Metanephros (tissue), 2 donors: Measurements from ENCODE around the genes COL5A1, PPP1R26, KCNT1 and CAMSAP1.

DNA sequence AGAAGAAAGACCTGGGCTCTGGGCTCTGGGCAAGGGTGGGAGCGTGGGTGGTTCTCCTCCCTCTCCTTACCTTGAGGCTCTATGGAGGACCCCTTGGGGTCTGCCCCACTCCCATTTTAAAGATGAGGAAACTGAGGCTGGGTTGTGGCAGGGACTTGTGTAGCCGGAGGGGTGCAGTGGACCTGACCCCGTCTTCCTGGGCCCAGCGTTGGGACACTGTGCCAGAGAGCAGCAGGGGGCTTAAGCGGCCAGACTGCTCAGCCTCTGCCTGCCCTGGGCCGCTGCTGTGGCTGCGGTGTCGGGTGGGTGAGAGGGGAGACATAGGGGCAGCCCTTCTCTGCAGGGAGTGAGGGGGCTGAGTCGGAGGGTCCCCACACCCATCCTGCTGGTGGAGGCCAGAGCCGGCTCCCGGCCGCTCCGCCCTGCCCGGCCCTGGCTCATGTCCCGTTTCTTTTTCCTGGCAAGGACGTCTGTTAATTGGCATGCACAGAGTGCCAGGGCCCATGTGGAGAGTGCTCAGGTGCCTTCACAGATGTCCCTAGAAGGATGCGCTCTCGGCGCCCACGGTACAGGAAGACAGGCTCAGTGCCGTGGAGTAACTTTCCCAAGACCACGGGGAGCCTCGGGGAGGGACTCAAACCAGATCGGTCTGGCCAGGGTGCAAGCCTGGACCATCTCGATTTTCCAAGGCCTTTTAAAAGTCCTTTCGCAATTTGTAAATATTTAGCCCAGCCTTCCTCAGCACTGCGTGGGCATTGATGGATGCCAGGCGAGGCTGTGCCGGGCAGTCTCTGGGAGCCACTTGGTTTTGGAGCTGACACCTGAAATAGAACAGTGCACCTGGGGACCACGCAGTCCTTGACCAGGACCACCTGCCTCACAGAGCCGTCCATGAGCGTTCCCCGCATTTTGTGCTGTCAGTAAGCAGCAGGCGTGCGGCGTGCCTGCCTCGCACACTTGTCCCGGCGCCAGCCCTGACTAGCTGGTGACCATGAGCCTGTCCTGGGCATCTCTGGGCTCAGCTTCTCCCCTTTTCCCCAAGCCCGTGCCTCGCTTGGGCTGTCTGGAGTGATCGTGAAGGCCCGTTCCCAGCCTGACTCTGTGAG, 60.9 kb downstream of the RXRA start:
- RAMPAGE, long total RNA = no peak

GRCh38 chr9:134408787-134409774, 82.8 kb downstream of the RXRA start:
- RAMPAGE, long total RNA = no peak

DNA sequence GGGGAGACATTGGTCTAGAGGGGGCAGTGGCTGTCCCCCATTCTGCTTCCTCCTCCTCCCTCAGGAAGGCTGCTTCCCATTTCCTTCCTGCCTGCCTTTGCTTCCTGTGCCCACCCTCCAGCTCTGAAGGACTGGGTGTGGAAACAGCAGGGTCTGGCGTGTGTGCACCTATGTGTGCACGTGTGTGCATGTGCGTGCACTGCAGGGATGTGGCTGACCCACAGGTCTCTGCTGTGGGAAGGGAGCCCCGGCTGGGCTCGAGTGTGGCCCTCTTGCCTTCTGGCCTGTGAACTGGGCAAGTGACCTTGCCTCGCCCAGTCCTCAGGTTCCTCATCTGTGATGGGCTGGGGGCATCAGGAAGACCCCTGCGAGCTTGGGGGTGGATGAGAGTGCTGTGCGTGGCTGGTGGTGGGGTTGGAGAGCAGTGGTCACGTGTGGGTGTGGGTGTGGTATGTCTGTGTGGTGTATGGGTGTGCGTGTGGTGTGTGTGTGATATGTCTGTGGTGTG, 86.6 kb downstream of the RXRA start:
- RAMPAGE, long total RNA = no peak

GRCh38 chr9:134422006-134422464, 95.8 kb downstream of the RXRA start:
- RAMPAGE, long total RNA = no peak

DNA sequence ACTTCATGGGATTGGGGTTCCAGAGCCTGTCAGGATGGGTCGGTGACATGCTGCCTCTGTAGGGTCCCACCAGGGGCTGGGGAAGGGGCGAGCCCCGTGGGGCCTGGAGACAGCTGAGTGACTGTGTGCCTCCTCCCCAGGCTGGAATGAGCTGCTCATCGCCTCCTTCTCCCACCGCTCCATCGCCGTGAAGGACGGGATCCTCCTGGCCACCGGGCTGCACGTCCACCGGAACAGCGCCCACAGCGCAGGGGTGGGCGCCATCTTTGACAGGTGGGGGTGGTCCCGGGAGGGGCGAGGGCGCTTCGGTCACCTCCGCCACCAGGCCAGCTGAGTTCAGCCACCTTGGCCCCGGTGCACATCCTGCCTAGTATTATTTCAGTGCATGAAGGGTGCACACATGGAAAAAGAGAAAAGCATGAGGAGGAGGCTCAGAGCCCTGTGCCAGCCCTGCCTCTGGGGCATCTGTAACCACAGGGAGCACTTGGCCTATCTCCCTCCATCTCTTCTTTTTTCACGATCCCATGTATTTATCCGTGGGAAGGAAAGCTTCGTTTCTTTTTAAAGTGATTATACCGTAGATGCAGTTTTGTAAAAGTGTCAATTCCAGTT, 102.8 kb downstream of the RXRA start:
- RAMPAGE, long total RNA = no peak

DNA sequence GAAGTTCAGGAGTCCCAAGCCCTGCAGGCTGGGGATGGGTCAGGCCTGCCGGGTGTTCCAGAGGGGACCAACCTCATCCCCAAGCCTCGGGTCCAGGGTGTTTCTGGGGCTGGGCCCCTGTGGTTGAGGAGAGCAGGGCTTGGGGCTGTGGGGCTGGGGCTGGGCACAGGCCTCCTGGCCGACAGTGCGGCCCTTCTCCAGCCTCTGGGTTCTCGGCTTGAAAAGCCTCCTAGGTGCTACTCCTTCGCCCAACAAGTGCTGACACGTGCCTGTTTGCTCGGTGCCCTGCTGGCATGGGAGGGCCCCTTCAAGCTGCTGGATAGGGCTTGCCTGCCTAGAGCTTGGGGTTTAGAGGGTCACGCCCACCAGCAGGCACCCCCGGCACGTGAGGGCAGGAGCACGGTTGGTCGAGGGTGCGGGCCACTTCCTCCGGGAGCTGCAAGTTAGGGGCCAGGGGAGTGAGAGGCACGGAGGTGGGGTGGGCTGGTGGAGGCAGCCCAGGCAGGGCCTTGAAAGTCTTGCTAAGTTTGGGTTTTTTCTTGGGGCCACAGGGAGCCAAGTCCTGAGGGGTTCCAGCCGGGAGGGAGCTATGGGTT, 106.2 kb downstream of the RXRA start:
- RAMPAGE, long total RNA = no peak

DNA sequence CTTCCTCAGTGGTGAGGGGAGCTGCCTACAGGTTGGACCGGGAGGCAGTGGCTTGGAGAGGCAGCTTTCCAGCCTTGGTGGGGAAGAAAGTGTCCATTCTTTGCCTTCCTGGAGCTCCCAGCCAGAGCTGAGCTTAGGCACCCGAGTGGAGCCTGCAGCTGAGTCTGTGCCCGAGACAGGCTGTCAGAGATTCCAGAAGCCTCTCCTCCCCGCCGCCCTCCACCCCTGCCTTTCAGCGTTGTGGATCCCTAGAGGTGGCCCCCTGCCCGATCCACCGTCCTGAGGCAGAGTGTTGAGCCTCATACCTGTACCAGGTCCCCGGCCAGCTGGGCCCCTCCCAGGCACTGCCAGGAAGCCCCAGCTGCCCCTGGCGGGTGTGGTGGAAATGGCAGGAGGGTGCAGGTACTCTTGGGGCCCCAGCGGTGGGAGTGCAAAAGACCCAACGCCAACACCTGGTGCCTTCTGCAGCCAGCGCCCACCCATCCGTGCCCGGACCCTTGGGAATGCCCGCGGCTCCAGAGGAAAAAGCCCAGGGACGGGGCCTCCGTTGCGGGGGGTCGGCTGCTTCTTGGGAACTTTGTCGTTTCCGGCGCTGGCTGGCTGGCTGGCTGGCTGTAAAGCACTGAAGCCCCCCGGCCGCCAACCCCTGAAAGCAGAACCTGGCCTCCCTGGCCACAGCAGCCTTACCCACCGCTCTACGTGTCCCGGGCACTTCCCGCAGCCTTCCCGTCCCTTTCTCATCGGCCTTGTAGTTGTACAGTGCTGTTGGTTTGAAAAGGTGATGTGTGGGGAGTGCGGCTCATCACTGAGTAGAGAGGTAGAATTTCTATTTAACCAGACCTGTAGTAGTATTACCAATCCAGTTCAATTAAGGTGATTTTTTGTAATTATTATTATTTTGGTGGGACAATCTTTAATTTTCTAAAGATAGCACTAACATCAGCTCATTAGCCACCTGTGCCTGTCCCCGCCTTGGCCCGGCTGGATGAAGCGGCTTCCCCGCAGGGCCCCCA, 112.3 kb downstream of the RXRA start:
- RAMPAGE, long total RNA = no peak

DNA sequence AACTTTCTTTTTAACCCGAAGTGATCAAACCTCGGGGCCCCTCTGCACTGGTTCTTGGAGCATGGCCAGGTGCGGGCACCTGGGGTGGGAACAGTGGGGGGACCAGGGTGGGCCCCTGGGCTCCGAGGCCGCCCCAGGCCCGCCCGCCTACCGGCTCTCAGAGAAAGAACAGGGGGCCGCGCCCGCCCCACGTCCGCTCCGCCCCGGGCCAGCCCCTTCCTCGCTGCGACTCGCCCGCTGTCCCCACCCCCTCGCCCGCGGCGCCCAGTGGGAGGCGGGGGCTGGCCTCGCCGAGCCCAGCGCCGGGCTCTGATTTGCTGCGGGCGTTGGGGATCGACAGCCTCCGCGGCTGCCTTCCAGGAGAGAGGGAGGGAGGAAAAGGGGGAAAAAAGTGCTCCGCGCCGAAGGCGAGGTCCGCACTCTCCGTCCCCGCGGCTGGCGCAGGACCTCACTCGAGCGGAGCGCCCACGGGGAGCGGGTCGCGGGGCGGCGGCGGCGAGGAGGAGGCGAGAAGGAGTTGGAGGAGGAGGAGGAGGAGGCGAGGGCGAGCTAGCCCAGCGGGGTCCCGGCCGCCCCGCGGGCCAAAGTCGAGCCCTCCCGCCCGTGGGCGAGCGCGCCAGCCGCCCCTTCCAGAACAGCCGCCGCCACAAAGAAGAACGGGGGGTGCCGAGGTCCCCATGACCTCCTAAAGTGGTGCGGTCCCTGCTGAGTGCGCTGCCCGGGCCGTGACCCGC, at the start of gene COL5A1:
Gene COL5A1 (plus strand): TSS at position 413 of the 734 bp plus-strand sequence.
- RAMPAGE, long total RNA = no peak

- RAMPAGE, long total RNA = no peak
Observed at GRCh38 chr9:134944417-134944991, 26.8 kb upstream of the FCN1 start.

DNA sequence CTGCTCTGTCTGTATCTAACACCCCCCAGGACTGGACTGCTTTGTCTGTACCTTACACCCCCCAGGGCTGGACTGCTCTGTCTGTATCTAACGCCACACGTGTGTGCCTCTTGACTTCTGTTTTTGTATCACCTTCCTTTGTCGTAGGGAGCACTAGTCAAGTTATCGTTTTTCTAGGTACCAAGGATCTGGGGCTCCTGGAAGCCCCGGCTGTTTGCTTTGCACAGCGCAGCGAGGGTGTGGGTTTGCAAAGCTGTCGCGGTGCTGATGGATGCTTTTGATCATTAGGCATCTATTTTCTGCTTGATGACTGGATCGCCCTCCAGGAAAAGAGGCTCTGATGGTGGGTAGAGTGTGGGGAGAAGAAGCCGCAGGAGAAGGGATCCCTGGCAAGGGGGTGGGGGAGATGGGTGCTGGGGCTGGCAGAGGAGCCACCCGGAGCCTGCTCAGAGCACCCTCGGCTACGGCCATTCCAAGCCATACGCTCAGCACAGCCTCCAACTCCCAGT, 21.7 kb downstream of the OLFM1 start:
- RAMPAGE, long total RNA = no peak

DNA sequence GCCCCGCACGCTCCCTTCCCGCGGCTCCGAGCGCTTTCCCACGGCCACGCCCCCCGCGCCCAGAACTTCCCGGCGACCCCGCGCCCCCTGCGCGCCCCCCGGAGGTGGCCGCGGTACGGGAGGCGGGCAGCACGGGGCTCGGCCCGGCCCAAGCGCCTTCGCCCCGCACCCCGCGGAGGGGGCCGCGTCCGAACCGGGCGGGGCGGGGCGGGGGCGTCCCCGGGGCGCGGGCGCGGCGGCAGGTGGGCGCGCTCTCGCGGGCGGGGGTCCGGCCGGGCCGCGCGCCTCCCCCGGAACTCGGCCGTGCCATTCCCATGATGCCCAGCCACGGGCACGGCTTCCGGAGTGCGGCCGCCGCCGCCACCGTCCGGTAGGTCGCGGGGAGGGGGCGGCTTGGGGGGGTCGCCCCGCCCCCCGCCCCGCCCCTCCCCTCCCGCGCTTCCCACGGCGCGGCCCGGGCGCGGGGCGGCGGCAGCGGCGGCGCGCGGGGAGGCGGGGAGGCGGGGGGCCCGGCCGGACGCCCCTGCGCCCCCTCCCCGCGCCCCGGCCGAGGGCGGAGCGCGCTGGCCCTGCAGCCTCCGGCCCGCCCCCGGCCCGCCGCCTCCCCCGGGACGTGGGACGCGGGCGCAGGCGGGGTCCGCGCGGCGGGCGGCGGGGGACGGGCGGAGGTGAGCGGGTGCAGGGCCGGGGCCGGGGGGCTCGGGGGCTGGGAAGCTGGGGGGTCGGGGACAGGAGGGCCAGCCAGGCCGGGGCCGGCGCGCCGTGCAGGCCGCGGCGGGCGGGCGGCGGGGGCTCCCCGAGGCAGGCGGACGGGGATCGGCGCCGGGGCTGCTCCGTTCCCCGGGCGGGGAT, at the start of gene PPP1R26:
Gene PPP1R26 (plus strand): TSS at position 428 of the 852 bp plus-strand sequence.
- RAMPAGE, long total RNA = no peak

DNA sequence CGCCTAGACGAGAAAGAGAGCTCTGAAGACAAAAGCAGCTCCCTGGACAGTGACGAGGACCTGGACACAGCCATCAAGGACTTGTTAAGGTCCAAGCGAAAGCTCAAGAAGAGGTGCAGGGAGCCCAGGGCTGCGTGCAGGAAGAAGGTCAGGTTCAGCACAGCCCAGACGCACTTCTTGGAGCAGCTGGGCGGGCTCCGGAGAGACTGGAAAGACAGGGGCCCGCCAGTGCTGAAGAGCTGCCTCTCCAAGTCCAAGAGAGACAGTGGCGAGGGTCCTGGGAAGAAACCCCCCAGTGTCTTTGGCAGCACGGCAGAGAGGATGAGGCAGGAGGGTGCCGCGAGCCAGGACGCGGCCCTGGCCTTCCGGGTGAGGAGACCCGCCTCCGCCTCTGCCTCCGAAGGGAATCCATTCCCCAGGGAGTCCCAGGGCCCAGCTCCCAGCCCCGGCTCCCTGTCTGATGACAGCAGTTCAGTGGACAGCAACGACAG, 7.0 kb downstream of the PPP1R26 start:
- RAMPAGE, long total RNA = no peak

DNA sequence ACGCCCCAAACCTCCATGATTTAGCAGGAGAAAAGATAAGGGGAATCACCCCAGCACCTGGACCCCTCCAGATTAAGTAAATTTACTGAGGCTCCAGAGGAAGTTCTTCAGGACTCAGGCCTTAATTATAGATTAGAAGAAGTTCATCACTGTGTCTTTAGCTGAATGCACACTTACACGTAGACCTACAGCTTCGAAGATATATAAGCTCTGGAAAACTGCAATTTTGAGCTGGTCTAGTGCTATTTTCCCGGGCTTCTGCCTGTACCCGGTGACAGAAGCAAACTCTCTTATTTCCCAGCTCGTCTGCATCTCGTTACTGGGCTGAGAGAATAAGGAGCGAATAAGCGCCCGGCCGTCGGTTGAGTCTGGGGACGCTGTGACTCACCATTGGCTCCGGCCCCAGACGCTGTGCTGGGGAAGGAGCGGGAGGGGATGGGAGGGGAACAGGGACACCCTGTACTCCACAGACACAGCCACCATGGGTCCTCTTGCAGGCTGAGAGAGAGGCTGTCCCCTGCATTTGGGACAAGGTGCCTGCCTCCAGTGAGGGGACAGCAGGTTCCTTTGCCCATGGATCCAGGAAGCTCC, 470 bp upstream of the LCN9 start:
- RAMPAGE, long total RNA = no peak

DNA sequence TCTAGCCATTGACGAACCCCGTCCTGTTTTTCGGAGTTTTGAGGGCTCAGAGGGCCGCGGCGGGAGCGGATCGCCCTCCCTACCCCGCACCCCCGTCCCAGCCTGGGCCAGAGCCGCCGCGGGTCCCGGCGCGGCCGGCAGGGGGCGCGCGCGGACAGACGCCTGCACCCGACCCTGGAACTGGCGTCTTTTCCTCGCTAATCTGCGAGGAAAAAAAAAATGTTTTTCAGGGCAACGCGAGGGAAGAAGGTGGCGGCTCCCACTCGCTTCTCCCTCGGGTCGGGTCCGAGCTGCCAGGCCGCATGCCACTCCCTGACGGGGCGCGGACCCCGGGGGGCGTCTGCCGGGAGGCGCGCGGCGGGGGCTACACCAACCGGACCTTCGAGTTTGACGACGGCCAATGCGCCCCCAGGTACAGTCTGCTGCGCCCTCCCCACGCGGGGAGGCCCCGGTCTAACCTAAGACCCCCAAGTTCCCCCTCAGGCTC, at the start of gene KCNT1:
Gene KCNT1 (plus strand): TSS at position 229 of the 487 bp plus-strand sequence.
- RAMPAGE, long total RNA = no peak

DNA sequence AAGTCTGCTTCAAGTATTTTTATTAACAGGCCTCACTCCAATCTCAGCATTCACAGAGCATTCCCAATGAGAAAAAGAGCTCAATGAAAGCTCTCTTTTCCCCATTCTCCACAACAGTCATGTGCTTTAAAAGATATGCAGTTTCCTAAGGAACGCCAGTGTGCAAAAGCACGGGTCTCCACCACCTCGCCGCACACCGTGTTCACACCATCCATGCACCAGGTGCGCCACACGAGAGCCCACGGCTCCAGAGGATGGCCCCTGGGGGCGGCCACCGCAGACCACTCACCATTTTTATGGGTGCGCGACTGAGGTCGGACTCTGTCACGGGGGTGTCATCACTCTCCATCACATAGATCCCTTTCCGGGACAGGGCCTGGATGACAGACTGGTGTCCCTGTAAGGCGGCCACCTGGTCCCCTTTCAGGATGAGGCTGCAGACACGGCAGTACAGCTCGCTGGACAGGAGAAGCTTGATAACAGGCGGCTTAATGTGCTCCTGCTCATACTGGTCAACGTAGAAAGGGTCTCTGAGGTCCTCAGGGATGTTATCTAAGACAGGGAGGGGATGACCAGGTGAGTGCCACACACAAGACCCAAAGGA, 24.7 kb downstream of the CAMSAP1 start:
- RAMPAGE, long total RNA = no peak

DNA sequence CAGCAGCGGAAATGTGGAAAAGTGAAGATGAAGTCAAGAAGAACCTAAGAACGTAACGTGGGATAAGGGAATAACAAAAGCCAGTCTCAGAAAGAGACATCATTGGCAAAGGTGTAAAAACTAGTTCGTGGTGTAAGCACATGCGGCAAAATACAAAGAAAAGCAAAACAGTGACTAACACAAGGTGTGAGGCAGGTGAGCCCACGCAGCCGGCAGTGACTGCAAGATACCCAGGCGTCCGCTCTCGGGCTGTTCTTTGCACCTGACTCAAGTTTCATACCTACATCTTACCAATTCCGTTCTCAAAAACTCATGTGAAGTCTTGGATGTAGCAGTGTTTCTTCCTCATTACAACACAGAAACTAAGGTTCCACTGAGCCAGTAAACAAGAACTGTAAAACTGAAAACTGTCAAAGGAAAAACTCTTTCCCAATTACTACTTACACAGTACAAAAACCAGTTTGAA, 1.7 kb downstream of the CAMSAP1 start:
- RAMPAGE, long total RNA = no peak

DNA sequence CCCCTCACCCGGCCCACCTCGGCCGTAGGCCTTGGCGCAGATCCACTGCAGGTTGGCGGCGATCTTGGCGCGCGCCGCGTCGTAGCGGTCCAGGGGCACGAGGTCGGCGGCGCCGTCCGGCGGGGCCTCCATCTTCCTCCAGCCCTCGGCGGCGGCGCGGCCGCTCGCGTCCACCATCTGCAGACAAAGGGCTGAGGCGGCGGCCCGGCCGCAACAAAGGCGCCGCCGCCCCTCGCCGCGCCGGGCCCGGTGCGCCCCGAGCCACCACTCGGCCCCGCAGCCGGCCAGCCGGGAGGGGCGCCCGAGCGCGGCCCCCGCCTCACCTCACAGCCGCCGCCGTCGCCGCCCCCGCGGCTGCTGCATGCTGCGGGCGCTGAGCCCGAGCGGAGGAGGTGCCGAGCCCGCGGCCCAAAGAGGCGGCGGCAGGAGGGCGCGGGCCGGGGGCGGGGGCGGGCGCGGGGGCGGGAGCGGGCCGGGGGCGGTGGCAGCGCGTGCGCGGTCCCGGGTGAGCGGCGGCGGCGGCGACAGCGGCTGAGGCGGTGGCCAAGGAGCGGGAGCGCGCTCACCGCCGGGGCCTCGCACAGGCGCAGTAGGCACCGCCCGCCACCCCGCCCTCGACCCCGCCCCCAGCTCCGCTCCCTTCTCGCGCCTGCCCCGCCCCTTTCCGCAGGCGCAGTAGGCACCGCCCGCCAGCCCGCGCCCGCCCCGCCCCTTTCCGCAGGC, at the start of gene CAMSAP1:
Gene CAMSAP1 (minus strand): TSS at position 564 of the 723 bp plus-strand sequence.
- RAMPAGE, long total RNA = no peak

- RAMPAGE, long total RNA = no peak
Observed at GRCh38 chr9:135933397-135934012, 26.2 kb upstream of the CAMSAP1 start.

DNA sequence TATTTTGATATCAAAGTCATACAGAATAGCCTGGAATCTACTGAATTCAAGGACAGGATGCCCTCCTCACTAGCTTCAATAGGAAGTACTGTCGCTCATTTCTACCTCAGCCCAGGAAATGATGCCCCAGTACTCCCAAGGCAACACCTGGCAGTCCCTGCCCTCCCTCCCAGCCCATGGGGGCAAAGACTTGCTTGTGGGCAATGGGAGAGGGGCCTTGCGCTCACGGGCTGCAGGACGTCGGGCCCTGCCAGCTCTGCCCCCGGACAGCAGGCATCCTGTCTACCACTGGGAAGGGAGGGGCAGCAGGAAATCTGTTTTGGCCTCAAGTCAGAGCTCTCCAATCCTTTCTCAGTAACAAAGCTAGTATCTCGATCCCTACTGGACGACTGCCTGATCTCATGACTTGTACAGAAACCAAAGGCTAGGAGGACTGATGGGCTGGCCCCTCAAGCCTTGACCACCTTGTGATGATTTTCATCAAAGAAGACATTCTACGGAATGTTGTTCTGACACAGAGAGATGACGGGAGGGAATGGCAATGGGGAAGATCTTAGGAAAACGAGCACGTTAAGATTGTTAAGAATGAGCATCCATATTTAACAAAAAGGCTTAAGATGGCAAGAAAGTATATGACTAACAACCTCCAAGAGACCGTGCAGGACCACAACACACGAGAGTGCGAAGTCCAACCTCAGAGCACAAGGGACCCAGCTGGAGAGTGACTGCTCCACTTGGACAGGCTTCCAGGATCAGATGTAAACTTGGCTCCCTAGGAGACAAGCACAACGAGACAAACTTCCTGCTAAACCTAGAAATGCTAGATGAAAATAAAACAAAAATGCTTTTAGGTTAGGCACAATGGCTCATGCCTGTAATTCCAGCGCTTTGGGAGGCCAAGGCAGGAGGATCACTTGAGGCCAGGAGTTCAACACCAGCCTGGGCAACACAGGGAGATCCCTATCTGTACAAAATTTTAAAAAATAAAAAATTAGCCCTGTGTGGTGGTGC, 19.4 kb downstream of the UBAC1 start:
- RAMPAGE, long total RNA = no peak

- RAMPAGE, long total RNA = no peak
Observed at GRCh38 chr9:135946224-135946737, 14.9 kb downstream of the UBAC1 start.